Gastroesophageal sphincter (tissue), 4 donors: ENCODE measurements around the genes CCDC63 and MAPKAPK5.

- PRO-cap = no peak
- RAMPAGE, long total RNA, 4 experiments = no peak in any of the 4 experiments
Observed at GRCh38 chr12:110536603-110537191, 34.6 kb downstream of the RAD9B start.

DNA sequence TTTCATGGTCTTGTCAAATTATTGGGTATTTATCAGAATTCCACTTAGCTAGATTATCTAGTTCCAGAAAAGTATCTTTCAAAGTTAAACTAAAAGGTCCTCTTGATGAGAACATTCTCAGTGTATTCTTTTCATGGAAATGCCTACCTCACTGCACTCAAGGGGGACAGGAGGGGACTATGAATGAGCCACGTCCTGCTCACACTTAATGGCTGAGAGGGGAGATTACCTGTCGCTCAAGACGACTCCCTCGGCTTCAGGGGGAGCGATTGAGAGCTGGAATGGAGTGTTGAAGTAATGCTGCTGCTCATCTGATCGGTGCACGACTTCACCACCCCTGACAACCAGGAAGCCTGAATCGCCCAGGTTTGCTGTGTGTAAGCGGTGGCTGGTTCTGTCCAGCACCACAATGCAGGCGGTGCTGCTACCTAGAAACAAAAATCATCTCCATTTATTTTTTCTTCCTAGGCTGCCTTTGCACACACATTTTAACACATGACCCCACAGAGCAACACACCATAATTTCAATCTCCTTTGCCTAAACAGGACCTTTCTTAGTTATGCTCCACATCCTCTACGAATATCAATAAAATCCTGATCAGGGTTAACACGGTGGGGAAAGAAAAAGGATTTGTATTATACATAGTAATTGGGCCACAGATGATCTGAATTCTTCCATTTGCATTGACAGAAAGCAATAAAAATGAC is 37.3 kb downstream of the PPTC7 start:
- PRO-cap = no peak
- RAMPAGE, long total RNA, 4 experiments = no peak in any of the 4 experiments

DNA sequence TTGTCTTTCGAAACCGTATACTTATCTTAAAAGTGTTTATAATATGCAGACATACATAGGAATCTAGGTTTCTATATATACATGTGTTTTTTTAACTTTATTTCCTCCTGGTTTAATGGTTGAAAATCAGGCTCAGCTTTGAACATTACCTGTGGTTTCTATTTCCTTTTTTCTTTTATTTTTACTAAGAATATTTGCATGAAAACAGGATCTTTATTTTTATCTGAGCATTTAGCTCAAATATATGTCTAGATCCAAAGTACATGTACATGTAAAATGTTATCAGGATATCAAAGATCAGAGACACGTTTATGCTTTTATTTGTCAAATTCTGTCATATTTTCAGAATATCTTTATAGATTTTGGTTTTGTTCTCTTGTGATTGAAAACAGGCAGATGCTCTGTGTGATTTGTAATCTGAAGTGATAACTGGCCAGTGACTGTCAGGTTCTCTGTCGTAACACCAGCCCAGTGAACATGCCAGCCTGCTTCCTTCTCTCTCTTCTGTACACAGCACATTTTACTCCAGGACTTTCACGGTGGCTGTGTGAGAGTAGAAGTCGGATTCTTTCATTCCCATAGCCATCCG is 13.7 kb downstream of the TCTN1 start:
- PRO-cap = no peak
- RAMPAGE, long total RNA, 4 experiments = no peak in any of the 4 experiments

- PRO-cap = no peak
- RAMPAGE, long total RNA, 4 experiments = no peak in any of the 4 experiments
Observed at GRCh38 chr12:110717881-110719035, 24.4 kb downstream of the PPP1CC start.

GRCh38 chr12:110846602-110847366 is at the start of gene CCDC63:
Gene CCDC63 (plus strand): TSS chr12:110846987.
- PRO-cap = no peak
- RAMPAGE, long total RNA, 4 experiments = no peak in any of the 4 experiments

DNA sequence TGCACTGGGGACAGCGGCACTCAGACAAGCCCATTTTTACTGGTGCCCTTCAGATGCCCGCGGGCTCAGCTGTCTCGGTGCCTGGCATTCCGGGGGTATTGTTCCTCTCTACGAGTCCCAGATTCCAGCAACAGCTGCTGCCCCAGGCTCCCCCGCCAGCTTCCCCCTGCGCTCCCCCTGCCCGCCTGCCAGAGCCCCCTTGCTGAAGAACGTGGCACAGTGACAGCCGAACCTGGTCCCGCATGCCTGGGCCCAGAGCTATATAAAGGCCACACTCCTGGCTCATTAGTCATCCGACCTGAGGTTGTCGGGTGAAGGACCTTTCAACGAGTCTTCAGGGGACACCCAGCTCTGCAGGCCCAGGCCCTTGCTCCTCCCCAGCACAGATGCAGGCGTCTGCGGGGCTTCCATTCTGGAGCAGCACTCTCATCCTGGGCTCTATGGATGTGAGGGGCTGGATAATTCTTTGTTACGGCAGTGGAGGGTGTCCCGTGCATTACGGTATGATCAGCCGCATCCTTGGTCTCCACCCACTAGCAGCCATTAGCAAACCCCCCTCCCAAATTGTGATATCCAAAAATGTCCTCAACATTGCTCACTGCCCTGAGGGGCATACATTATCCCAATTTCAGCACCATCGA is 11.1 kb upstream of the MYL2 start:
- PRO-cap = no peak
- RAMPAGE, long total RNA, 4 experiments = no peak in any of the 4 experiments

GRCh38 chr12:110957617-110958086 is 37.3 kb upstream of the MYL2 start:
- PRO-cap = no peak
- RAMPAGE, long total RNA, 4 experiments = no peak in any of the 4 experiments

DNA sequence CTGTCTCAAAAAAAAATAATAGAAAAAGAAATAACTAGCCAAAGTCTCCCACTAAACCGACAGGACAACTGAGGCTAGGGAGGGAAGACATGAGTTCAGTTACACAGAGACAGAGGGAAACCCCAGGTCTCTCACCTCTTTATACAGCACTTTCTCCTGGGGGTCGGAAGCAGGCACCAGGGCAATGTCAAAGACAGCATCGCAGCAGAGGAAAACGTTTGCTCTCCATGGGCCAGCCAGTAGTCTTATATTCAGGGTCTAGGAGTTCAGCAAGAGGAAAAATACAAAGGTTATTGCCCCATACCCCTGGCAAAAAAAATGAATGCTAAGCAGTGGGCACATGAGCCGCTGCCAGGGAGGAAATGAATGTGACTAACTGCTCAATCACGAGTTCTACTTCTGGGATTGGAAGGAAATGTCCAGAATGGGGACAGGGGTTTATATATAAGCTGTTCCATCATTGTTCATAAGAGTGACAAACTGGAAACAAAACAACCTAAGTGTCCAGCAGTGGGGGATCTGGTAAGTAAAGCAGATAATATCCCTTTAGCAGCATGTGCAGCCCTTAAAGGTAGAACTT is 54.0 kb downstream of the PHETA1 start:
- PRO-cap = bidirectional peak, plus-strand start at position 467 of the sequence, minus-strand start at position 253 of the sequence
- RAMPAGE, long total RNA, 4 experiments = no peak in any of the 4 experiments

GRCh38 chr12:111406276-111406443 is 437 bp downstream of the SH2B3 start:
- PRO-cap = no peak
- RAMPAGE, long total RNA, 4 experiments = no peak in any of the 4 experiments

GRCh38 chr12:111406764-111407747 is 1.3 kb downstream of the SH2B3 start:
- PRO-cap = bidirectional peak, plus-strand start at chr12:111407292, minus-strand start at chr12:111407095
- RAMPAGE, long total RNA, 4 experiments = no peak in any of the 4 experiments

DNA sequence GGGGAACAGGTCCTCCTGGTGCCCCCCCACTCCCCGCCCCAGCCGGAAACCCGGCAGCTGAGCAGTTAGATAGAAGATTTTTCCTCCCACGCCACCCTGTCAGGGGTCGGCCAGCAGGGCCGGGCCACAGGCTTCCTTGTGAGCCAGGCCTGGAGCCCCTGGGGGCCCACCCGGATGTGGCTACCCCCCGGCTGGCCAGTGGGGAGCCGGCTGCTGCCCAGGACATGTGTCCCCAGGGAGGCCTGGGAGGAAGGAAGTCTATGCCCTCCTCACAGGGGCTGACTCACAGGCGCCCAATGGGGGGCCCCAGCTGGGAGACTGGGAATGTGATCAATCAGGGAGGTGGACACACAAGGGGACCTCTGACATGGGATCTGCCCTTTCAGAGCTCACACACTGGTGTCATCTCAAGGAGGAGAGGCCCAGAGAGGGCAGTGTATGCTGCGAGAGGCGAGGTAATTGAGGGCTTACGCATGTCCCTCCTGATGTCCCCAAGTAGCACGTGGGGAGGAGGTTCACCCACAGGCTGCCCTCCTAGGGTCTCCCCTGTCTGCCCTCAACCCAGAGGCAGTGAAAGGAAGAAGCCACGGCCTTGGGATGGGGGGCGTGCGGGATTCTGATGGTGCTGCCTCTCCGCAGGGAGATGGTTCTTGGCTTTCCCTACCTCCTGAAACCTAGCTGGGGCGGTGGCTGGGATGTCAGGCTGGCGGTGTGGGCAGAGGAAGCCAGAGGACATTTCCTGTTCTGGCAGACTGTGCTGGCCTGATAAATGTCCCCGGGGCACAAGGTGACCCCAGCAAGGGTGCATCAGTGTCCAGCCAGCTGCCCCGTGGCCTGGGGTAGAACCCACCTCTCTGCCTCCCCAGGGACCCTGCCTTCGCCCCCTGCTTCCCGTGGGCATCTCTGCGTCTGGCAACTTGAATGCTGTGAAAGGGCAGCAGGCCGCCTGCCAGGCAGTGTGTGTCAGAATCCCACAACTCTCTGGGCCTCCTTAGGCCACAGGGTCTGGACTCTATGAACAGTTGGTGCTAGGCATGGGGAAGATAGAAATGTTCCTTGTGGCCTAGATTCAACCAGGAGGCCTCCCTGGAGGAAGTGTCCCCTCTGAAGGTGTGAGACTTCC is 4.5 kb downstream of the SH2B3 start:
- PRO-cap = no peak
- RAMPAGE, long total RNA, 4 experiments = no peak in any of the 4 experiments

DNA sequence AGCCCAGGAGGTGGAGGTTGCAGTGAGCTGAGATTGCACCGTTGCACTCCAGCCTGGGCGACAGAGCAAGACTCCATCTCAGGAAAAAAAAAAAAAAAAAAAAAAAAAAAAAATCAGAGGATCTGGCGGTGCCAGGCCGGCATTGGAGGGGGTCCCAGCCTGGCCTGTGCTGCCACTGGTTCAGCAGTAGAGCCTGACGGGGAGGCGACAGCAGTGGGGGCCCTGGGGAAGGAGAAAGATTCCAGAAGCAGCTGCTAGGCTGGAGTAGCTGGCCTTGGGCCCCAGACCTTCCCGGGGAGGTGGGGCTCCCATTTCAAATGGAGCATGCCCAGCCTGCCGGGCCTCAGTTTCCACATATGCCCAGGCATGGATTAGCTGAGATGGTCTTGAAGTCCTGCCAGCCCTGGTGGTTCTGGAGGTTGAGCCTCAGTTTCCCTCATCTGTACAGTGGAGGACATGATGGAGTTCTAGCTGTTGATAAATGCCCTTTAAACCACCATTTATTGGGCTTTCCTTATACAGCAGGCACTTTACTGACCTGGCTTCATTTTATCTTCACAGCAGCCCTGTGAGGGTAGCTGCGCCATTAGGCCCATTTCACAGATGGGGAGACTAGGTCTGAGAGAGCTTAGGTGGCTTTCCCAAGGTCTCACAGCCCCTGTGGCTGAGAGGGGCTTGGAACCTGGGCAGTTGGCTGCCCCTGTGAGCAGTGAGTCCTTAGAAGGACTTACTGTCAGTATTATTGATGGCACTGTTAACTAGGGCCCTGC is 21.8 kb downstream of the SH2B3 start:
- PRO-cap = no peak
- RAMPAGE, long total RNA, 4 experiments = start-site peak on the plus strand in 1 of 4 experiments, centred at position 201 of the sequence, 7 reads per replicate

DNA sequence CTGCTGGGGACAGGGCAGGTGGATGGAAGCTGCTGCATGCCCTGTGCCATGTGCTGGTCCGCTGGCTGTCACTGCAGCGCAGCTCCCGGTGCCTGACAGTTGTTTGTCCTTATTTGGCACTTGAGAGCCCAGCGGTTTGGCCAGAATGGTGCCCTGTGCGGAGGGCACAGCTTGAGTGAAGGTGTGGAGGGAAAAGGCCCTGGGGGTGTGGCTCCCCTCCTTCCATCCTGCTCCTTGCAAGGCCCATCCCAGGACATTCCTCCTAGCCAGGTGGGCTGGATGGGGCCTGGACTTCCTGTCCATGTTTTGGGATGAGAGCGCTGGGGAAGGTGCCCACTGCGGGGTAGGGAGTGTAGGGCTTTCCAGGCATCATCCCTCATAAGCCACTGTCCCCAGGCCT is 30.3 kb downstream of the SH2B3 start:
- PRO-cap = no peak
- RAMPAGE, long total RNA, 4 experiments = no peak in any of the 4 experiments

GRCh38 chr12:111438347-111439155 is 32.8 kb downstream of the SH2B3 start:
- PRO-cap = no peak
- RAMPAGE, long total RNA, 4 experiments = no peak in any of the 4 experiments

DNA sequence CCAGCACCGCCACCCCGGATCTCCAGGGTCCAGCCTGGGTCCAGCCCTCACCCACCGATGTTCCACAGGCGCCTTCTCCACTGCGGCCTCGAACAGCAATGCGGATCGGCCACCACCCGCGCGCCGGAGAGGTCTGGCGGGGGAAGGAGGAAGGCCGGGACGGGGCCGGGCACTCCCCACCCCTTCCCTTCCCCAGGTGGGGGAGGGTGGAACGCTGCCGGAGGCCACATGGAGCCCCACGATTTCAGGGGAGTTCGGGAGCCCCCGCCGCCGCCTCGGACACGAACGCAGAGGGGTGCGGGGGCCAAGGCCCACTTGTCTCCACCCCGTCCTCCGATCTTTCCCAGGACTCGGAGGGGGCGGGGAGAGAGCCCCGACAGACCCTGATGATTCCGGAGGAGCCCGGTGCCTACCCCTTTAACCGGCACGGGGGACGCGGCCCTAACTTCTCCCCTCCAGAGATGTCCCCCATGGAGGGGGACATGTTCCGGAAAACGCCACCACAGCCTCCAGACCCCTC is 1.2 kb downstream of the ATXN2 start:
- PRO-cap = bidirectional peak, plus-strand start at position 179 of the sequence, minus-strand start at position 100 of the sequence
- RAMPAGE, long total RNA, 4 experiments = no peak in any of the 4 experiments

DNA sequence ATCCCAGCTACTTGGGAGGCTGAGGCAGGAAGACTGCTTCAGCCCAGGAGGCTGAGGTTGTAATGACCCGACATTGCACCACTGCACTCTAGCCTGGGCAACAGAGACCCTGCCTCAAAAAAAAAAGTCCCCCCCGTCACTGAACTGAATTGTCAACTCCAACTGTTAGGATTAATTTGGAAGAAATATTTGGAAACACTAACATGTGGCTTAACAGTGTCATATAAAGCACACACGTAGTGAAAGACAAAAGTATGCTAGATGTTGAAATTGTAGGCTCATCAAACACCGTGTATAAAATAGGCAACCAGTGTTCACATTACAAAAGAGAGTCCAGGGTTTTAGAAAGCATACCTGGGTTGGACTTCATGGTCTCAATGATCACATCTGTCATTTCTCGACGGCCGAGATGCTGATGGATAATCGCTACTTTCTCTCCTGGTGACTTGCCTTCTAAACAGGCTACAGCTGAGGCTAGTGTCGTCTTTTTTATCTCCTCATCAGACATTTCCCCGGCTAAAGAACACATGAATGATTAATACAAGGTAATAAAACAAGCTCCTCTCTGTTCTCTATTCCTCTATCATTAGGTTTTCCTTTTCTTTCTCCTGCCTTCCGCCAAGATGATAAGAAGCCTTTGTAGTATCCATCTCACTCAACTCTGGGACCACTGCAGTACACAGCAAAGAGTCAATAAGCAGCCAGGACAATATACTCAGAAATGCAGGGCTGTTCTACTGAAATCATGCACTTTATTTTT is 2.8 kb downstream of the BRAP start:
- PRO-cap = no peak
- RAMPAGE, long total RNA, 4 experiments = no peak in any of the 4 experiments

DNA sequence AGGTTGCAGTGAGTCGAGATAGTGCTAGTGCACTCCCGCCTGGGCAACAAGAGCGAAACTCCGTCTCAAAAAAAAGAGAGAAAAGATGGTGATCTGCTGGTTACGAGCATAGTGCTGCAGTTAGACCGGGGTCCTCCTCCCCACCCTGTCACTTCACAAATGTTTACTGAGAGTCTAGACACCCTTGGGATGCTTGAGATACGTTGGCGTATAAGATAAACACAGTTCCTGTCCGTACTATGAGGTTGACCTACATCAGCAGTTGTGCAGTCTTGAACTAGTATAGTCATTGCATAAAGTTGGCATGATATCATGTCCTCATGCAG is 760 bp downstream of the ACAD10 start:
- PRO-cap = no peak
- RAMPAGE, long total RNA, 4 experiments = no peak in any of the 4 experiments

DNA sequence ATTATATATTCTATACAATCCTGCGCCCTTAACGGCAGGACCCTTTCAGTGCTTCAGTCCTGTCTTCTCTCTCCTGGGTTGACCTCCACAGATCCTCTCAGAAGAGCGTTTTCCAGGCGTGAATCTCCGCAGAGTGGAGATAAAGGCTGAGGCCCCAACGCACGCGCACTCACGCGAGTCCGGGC is 353 bp upstream of the MAPKAPK5 start:
- PRO-cap = bidirectional peak, plus-strand start outside the sequence, minus-strand start at position 135 of the sequence
- RAMPAGE, long total RNA, 4 experiments = start-site peak on the minus strand in 4 of 4 experiments, centred at positions 142 to 162 of the sequence, 45 to 91 reads per replicate

GRCh38 chr12:111841968-111842525 is at the start of gene MAPKAPK5:
Gene MAPKAPK5 (plus strand): TSS chr12:111842228.
- PRO-cap = bidirectional peak, plus-strand start at chr12:111842183, minus-strand start at chr12:111841917
- RAMPAGE, long total RNA, 4 experiments = no peak in any of the 4 experiments

DNA sequence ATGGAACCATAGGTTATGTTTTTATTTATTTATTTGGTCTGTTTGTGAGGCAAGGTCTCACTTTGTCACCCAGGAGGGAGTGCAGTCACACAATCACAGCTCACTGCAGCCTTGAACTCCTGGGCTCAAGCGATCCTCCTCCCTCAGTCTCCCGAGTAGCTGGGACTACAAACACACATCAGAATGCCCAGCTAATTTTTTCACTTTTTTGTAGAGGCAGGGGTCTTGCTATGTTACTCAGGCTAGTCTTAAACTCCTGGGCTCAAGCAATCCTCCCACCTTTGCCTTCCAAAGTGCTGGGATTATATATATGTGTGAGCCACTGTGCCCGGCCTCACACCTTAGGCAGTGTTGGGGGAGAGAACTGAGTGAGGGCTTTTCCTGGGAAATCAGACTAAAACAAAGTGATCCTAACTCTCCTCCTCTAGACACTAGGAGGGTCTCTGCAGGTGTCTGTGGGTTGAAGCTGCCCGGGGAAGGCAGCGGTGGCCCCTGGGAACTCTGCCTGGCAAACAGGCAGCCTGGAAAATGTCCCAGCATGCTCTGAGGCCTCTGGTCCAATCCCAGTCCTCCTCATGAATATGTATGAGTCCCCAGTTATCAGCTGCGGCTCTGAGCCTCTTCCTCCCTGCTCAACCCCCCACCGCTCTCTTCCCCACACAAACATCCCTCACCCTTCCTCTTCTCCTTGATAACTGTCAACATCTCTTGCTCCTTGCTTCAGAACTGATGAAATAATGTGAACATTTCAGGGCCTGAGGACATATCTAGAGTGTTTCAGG is 7.8 kb upstream of the NAA25 start:
- PRO-cap = unidirectional peak, minus-strand start at position 523 of the sequence
- RAMPAGE, long total RNA, 4 experiments = no peak in any of the 4 experiments